Left common carotid artery plus branches (tissue), 1 donor: ENCODE measurements around the genes FHIP2A, VAX1 and PDZD8.

DNA sequence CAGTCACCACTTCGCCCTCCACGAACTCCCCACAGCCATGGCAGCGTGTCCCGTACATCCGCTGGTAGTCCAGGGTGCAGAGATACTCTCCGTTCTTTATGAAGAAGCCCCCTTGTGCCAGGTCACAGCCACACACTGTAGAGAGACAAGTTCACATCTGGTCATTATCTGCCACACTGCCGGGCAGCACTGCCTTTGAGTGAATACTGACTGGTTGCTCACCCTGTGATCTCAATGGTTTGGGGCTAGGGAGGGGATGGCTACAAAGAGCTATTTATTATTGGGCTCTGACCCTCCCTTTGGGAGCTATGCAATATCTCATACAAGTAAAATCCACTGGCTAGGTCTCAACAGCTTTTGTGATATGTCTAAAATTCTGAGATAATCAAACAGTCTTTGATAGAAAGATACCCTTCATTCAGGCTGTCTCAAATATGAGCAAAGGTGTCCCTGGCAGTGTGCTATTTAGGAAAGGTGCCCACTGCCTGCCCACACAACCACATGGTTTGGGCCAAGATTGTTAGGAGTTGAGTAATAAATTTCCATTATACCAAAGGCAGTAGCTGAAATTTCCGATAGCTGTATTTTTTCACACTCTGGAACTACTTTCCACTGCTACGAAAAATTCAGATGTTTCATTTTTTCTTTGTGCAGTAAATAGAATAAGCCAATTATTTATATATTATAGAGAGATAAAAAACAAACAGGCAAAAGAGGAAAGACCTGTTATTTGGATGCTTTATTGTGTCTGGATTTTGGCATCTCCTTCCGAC lies 82.4 kb downstream of the ABLIM1 start:
- PRO-cap, result no peak

DNA sequence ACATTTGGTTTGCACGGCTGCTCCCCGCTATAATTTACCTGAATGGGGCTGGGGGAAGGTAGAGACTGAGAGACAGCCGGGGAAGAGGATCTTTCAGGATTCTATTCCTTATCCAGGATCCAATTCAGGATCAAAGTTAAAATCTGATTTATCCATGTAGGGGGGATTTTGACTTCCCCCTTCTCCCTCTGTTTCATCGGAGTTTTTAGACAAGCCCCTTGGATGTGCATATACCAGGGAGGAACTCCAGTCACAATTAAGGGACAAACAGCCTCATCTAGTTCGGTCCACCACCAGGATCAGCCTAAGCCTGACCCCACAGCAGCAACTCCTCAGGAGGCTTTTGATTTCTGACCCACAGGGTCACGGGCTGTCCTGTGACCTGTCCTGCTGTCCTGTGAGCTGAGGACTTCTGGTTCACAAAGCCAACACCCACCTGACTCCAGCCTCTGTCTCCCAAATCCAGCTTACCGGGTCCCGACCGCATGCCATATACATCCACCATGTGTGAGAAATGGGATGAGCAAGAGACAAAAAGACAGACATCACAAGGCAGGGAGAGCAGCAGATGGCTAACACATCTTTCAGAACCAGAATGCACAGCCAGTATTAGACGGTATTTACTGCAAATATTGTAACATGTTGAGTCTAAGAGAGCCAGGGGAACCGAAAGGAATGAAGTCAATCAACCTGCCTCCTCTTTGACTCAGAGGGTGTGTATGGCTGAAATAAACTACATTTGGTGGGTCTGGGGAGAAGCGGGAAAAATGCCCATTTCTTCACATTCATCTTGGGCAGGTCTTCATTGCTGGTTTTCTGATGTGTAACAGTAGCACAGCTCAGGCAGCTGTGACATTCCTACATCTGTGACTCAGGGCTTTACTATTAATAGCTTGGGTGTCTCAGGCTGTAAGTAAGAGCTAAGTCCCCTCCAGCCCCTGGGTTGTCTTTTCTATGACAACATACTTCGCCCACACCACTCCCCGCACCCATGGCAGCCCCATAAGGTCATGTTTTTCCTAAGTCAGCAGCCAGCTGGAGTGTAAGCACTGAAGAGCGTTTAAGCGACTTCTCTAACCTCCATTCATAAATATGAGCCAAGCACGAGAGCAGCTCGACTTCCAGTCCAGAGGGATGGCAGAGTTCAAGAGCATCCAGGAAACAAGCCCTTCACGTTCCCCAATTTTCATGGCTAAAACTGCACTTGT lies 25.1 kb downstream of the ABLIM1 start:
- PRO-cap, result no peak

- PRO-cap, result no peak
Observed at GRCh38 chr10:114715054-114715827, 57.2 kb upstream of the ABLIM1 start.

GRCh38 chr10:114821300-114822171 lies at the start of gene FHIP2A:
Gene FHIP2A, plus strand, starts transcription at chr10:114821780.
- PRO-cap, result bidirectional peak, plus-strand start at chr10:114821760, minus-strand start at chr10:114821675

DNA sequence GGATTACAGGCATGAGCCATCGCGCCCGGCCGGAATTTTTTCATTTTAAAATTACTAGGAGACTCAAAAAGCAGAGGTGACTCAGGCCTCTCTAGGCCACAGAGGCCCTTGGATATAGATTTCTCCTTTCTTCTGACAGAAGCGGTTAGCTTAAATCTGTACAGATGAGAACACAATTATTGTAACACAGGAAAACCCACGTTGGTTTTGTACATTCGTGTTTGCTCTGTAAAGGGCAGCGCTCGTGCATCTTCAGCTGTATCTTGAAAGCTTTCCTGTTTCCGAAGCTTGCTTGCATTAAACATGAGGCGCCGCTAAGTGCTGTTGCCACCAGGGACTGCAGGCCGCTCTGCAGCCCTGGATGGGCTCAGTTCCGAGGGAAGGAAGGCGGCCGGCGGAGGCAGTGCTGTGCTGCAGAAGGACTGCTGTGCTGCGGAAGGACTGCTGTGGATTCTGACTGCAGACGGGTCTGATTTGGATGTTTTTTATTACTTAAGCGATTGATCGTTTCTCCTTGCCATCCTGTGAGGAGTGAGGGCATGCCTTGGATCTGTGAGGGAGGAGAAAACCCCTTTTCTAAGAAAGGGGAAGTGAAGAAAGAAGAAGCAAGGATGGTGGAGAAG lies 53.3 kb downstream of the FHIP2A start:
- PRO-cap, result unidirectional peak, plus-strand start at position 370 of the sequence

GRCh38 chr10:114966920-114967504 lies 29.0 kb downstream of the TRUB1 start:
- PRO-cap, result no peak

DNA sequence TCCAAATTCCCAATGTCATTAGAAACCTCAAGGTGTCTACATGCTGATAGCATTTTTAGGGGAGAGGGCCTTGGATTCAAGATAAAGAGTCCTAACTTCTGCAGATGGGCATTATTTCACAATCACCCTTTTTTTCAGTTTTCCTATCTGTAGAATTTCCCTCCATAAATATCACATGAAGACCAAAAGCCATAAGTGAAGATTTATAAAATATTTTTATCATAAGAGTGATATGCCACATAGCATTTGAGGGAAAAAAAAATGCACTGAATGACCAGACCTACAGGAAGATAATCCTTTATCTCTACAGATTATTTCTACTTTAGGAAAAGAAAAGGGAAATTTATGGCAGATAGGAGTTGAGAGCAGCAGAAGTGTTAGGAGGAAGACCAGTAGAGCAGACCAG lies 444.1 kb downstream of the GFRA1 start:
- PRO-cap, result no peak

- PRO-cap, result no peak
Observed at GRCh38 chr10:116056727-116057450, 216.1 kb downstream of the GFRA1 start.

DNA sequence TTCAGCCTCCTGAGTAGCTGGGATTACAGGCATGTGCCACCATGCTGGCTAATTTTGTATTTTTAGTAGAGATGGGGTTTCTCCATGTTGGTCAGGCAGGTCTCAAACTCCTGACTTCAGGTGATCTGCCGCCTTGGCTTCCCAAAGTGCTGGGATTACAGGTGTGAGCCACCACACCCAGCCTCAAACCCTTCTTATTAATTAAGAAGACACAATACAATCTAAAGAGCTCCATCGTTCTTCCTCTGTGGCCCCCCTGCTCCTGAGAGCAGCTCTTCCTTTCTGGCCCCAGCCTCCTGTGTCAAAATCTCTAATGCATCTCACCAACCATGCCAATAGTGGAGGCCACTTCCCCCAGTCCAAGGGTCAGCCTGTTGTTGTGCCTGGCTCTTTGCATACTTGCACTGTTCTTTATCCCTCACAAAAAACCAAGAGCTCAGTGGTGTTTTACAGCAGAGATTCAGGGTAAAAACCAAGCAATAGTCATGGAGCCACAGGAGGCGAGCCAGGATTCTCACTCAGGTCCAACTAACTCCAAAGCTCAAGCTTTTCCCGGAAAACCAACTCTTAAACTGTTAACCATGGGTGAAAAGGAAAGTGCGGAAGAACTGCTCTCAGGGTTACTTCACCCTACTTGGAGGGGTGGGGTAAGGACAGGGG lies 190.3 kb downstream of the GFRA1 start:
- PRO-cap, result no peak

GRCh38 chr10:116193981-116194268 lies 79.1 kb downstream of the GFRA1 start:
- PRO-cap, result no peak

DNA sequence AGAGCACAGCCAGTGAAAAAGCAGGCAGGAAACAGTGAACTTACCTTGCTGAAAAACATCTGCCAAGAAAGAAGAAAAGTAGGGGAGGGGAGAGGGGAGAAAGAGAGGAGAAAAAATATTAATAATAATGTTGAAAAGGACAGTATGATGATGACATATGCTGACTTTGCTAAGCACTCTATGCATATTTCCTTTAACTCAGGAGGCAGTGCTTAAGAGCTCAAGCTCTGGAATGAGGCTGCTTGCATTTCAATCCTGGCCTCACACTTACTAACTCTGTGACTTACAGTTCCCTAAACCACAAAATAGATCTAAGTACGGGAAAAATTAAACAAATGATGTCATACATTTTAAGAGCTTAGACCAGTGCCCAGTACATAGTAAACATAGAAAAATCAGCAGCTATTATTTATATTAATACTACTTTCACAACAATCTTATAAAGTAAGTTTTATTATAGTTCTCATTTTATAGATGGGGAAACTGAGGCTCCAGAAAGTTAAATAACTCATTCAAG lies 61.4 kb downstream of the GFRA1 start:
- PRO-cap, result no peak

DNA sequence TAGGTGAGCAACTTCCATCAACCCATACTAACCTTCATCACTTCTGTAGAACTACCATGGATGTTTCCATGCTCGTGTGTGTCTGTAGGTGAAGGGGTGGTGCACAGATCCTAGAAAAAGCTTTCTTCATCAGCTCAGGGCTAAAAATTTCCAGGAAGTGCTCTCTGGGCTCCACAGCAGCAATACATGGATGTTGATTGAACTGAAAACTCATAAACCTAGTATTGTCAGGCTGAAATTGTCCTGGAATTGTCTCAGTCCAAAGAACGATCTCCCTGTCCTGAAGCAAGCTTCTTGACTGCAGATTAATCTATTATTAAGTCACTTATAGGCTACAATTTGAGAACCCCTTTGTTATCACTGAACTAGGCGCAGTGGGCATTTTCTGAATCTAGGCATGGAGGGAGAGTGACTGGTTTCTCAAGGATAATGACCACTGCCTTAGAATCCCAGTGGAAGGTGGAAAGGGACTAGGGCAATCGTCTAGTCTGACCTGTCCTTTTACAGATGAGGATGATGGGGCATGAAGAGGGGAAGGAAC lies 39.8 kb downstream of the ENO4 start:
- PRO-cap, result no peak

GRCh38 chr10:117138217-117138743 lies at the start of gene VAX1:
Gene VAX1, minus strand, starts transcription at chr10:117138270.
- PRO-cap, result no peak

DNA sequence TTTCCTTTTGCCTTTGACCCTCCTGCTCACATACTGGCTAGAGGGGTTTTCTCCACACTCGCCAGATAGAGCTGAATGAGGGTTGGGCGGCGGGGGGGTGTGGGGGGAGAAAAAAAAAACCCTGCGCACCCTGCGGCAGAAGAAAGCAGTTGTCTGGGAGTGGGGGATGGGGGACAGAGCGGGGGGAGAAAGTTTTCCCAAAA lies 575 bp upstream of the VAX1 start:
- PRO-cap, result no peak

GRCh38 chr10:117168077-117168767 lies 29.1 kb upstream of the KCNK18 start:
- PRO-cap, result no peak

DNA sequence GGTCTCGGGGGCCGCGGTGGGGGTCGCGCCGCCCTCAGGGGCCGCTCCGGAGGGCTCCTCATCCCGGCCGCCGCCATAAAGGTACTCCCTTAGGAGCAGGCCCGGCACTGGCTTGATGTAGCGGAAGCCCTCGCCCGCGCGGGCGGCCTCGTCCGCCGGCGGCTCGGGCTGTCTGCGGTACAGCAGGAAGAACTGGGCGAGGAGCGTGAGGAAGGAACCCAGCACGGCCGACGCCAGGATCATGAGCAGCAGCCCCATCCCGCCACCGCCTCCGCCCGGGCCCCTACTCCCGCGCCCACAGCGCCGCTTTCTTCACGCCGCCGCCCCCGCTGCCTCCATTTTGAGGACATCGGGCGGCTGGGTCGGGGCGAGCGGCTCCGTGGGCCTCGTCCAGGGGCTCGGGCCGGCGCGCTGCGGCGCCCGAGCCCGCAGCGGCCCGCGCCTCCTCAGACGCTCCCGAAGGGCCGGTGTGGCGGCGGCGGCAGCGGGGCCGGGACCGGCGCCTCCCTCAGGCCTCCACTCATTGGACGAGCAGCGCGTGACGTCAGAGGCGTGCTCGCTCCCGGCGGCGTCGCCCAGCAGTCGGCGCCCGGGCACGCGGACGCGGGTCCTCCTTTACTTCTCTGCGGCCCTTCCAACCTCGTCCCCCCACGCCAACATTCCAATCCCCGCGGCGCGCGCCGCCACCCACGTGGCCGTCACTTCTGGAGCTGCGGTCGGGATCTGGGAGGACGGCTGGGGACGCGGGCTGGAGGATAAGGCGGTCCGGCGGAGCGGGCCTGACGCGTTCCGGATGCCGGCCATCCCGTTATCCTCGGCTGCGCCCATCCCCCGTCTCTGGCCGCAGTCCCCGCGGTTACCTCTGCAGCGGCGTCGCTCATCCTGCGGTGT lies at the start of gene PDZD8:
TSS of gene PDZD8 (minus strand) at position 471 of the 891 bp plus-strand sequence.
- PRO-cap, result bidirectional peak, plus-strand start at position 581 of the sequence, minus-strand start at position 458 of the sequence

DNA sequence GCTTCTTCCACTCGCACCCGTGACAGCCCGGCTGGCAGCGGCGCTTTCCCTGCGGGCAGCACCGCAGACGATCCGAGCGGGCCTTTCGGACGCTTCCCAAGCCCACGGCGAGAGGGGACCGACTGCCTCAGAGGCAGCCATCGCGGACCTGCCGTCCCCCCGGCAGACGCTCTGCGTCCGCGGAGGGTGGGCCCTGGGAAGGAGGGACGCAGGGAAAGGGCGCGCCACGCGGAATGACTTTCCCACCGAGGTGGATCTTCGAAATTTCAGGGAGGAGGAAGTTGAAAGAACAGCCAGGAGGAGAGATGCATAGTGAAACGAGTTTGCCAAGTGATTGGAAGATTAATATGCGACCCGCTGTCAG lies 603 bp upstream of the PDZD8 start:
- PRO-cap, result unidirectional peak, minus-strand start at position 150 of the sequence

GRCh38 chr10:117531857-117533220 lies 10.2 kb upstream of the EMX2 start:
- PRO-cap, result no peak

- PRO-cap, result no peak
Observed at GRCh38 chr10:117838801-117839046, 208.0 kb downstream of the RAB11FIP2 start.

- PRO-cap, result no peak
Observed at GRCh38 chr10:118039910-118040531, 6.7 kb downstream of the RAB11FIP2 start.